K562 (cell line): Measurements from ENCODE around the genes TMEM106C, CCNT1, TEX49 and RHEBL1.

GRCh38 chr12:47963225-47964108, at the start of gene TMEM106C:
TSS of gene TMEM106C (plus strand) at chr12:47963596.
- RAMPAGE, long total RNA, result start-site peak on the plus strand at chr12:47963594-47963627, 107 and 176 reads in 2 replicates
- RRBS, result 0% methylated on average over 3 of the region's 68 CpGs
PRO-cap:
- standard, result bidirectional peak, plus-strand start at chr12:47963607, minus-strand start at chr12:47963418
- CoPRO, capped RNA only, 2 experiments, result peak in 2 of 2 experiments; most common plus-strand start chr12:47963601 (in 1); most common minus-strand start chr12:47963357 (in 1)
- CoPRO, capped and uncapped RNA, 2 experiments, result peak in 2 of 2 experiments; most common plus-strand start chr12:47963596 (in 1); most common minus-strand start chr12:47963421 (in 1)
- CoPRO, uncapped RNA only, 2 experiments, result no peak in any of the 2 experiments
CAGE:
- cytosol, long polyA plus RNA, result start-site peak on the plus strand at chr12:47963584-47963629, 744 and 495 reads in 2 replicates
- long polyA plus RNA, result start-site peak on the plus strand at chr12:47963601-47963641, 330 and 709 reads in 2 replicates
- nucleolus, long total RNA, result no peak
- nucleus, long polyA plus RNA, result start-site peak on the plus strand at chr12:47963601-47963637, 563 and 160 reads in 2 replicates

GRCh38 chr12:48237200-48237674, 34.1 kb upstream of the OR10AD1 start:
- RAMPAGE, long total RNA, result no peak
- RRBS, result no CpG with 5 or more reads among the region's 3 CpGs
PRO-cap:
- standard, result no peak
- CoPRO, capped RNA only, 2 experiments, result no peak in any of the 2 experiments
- CoPRO, capped and uncapped RNA, 2 experiments, result no peak in any of the 2 experiments
- CoPRO, uncapped RNA only, 2 experiments, result no peak in any of the 2 experiments
CAGE:
- cytosol, long polyA plus RNA, result no peak
- long polyA plus RNA, result no peak
- nucleolus, long total RNA, result no peak
- nucleus, long polyA plus RNA, result no peak

GRCh38 chr12:48651542-48651992, 30.5 kb downstream of the KANSL2 start:
- RAMPAGE, long total RNA, result no peak
- RRBS, result no CpG with 5 or more reads among the region's 2 CpGs
PRO-cap:
- standard, result unidirectional peak, minus-strand start at chr12:48651723
- CoPRO, capped RNA only, 2 experiments, result no peak in any of the 2 experiments
- CoPRO, capped and uncapped RNA, 2 experiments, result no peak in any of the 2 experiments
- CoPRO, uncapped RNA only, 2 experiments, result peak in 1 of 2 experiments; most common minus-strand start chr12:48651645 (in 1)
CAGE:
- cytosol, long polyA plus RNA, result no peak
- long polyA plus RNA, result no peak
- nucleolus, long total RNA, result no peak
- nucleus, long polyA plus RNA, result no peak

DNA sequence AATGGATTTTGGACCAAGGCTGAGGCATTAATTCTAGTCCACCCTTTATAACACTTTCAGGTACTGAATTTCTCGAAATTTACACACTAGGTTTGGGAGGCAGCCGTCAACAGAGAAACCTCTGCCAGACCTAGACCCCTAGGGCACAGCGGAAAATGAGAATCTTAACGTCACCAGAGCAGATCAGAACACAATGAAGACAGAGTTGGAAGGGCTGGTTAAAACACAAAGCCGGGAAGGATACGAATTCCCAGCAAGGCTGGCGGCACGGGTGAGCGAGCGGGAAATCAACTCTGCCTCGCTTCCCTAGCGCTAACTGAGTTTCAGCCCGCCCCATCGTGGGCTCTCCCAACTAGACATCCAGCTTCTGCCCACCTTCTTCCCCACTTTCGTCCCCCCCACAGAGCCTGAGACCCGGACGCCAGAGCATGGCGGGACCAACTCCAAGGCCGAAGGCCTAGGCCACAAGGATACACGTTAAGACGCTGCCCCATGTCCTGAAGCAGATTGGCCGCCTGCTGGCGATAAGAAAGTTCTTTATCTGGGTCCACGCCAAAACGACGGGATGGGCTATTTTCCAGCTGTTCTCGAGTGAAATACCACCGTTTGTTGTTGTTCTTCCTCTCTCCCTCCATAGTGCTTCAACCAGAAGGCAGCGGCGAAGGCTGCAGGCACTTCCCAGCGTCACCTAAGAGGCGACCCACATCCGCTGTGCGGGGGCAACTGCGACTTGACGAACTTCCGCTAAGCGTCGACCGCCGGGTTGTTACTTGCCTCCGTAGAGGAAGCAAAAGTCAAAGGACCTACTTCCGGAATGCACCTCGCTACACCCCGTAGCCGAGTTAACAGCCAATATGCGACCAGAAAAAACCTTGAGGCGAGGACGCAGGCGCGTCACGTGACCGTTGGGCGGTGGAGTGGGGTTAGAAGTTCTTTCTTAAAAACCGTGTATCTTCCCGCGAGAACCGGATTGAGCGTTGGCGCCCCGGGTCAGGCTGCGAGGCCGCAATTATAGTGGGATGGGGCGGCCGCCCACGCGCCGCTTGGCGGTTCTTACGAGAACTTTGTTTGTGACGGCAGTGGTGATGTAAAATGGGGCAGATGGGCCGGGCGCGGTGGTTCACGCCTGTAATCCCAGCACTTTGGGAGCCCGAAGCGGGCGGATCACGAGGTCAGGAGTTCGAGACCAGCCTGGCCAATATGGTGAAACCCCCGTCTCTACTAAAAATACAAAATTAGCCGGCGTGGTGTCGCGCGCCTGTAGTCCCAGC, at the start of gene CCNT1:
TSS of gene CCNT1 (minus strand) at position 667 of the 1,271 bp plus-strand sequence.
- RAMPAGE, long total RNA, result start-site peak on the minus strand centred at position 685 of the sequence, 85 bp wide, 175 and 61 reads in 2 replicates
- RRBS, result no CpG with 5 or more reads among the region's 86 CpGs
PRO-cap:
- standard, result bidirectional peak, plus-strand start at position 968 of the sequence, minus-strand start at position 697 of the sequence
- CoPRO, capped RNA only, 2 experiments, result peak in 2 of 2 experiments; most common plus-strand start position 1,012 of the sequence (in 2); most common minus-strand start position 667 of the sequence (in 2)
- CoPRO, capped and uncapped RNA, 2 experiments, result peak in 2 of 2 experiments; most common plus-strand start position 968 of the sequence (in 1); most common minus-strand start position 667 of the sequence (in 2)
- CoPRO, uncapped RNA only, 2 experiments, result peak in 2 of 2 experiments; most common plus-strand start position 1,047 of the sequence (in 2); most common minus-strand start position 526 of the sequence (in 1)
CAGE:
- cytosol, long polyA plus RNA, result start-site peak on the minus strand centred at position 681 of the sequence, 70 bp wide, 498 and 397 reads in 2 replicates
- long polyA plus RNA, result start-site peak on the minus strand centred at position 704 of the sequence, 123 bp wide, 653 and 443 reads in 2 replicates
- nucleolus, long total RNA, result no peak
- nucleus, long polyA plus RNA, result start-site peak on the minus strand centred at position 680 of the sequence, 67 bp wide, 423 and 887 reads in 2 replicates

DNA sequence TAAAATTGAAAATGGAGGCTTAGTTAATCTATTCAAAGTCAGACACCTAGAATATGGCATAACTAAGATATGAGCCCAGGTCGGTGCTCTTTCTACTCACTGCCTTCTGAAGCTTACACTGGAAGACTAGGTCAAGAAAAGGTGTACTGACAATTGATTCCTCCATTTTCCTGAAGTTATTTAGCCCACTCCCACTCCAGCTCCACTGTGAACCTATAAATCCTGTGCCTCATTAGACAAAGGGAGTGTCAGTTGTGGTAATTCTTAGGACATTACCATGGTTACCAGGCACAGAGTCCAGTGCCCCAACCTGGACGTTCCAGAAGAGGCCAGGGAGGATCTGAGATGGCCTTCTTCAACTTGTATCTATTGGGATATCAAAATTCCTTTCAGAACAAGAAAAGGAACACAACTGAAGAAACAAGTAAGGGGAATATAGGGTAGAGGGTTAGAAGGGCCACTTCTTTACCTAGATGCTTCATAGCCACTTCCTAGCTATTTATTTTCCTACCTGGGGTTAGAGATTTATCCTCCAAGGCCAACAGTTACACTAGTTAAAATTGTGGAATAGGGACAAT, at the start of gene TEX49:
TSS of gene TEX49 (plus strand) at position 300 of the 578 bp plus-strand sequence.
- RAMPAGE, long total RNA, result no peak
- RRBS, result no CpG with 5 or more reads among the region's 2 CpGs
PRO-cap:
- standard, result no peak
- CoPRO, capped RNA only, 2 experiments, result no peak in any of the 2 experiments
- CoPRO, capped and uncapped RNA, 2 experiments, result no peak in any of the 2 experiments
- CoPRO, uncapped RNA only, 2 experiments, result no peak in any of the 2 experiments
CAGE:
- cytosol, long polyA plus RNA, result no peak
- long polyA plus RNA, result no peak
- nucleolus, long total RNA, result no peak
- nucleus, long polyA plus RNA, result no peak

GRCh38 chr12:48777330-48777926, 11.5 kb downstream of the ADCY6 start:
- RAMPAGE, long total RNA, result no peak
- RRBS, result no CpG with 5 or more reads among the region's 9 CpGs
PRO-cap:
- standard, result no peak
- CoPRO, capped RNA only, 2 experiments, result no peak in any of the 2 experiments
- CoPRO, capped and uncapped RNA, 2 experiments, result no peak in any of the 2 experiments
- CoPRO, uncapped RNA only, 2 experiments, result no peak in any of the 2 experiments
CAGE:
- cytosol, long polyA plus RNA, result no peak
- long polyA plus RNA, result no peak
- nucleolus, long total RNA, result no peak
- nucleus, long polyA plus RNA, result no peak

- RAMPAGE, long total RNA, result no peak
- RRBS, result no CpG with 5 or more reads among the region's 10 CpGs
PRO-cap:
- standard, result no peak
- CoPRO, capped RNA only, 2 experiments, result no peak in any of the 2 experiments
- CoPRO, capped and uncapped RNA, 2 experiments, result no peak in any of the 2 experiments
- CoPRO, uncapped RNA only, 2 experiments, result no peak in any of the 2 experiments
CAGE:
- cytosol, long polyA plus RNA, result no peak
- long polyA plus RNA, result no peak
- nucleolus, long total RNA, result no peak
- nucleus, long polyA plus RNA, result no peak
Measured at GRCh38 chr12:48786479-48787653, 2.0 kb downstream of the ADCY6 start.

- RAMPAGE, long total RNA, result no peak
- RRBS, result no CpG with 5 or more reads among the region's 10 CpGs
PRO-cap:
- standard, result no peak
- CoPRO, capped RNA only, 2 experiments, result no peak in any of the 2 experiments
- CoPRO, capped and uncapped RNA, 2 experiments, result no peak in any of the 2 experiments
- CoPRO, uncapped RNA only, 2 experiments, result no peak in any of the 2 experiments
CAGE:
- cytosol, long polyA plus RNA, result no peak
- long polyA plus RNA, result no peak
- nucleolus, long total RNA, result no peak
- nucleus, long polyA plus RNA, result no peak
Measured at GRCh38 chr12:48850865-48851309, 1.1 kb downstream of the DDX23 start.

DNA sequence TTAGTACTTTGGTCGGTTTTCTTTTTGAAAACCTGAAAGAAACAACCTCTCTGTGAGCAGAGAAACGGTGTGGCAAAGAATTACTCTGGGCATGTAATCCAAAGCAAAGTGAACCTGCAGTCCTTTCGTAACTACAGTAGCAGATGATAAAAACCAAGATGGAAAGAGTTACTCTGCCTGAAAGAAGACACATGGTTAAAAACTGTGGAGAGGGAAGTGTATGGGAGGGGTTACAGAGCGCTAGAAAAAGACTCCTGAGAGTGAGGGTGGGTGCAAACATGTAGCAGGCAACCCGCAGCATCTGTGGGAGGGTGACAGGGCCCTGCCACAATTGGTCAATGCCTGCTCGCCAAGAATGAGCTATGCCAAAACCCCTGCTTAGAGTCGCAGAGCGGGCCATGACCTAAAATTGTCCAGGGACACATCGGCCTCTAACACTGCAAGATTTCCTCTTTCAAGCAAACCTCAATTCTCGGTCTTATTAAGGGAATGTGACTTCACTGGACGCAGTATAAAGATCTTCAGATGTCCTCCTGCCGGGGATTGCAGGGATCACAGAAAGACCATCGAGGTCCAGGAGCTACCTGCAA, 731 bp downstream of the PRKAG1 start:
- RAMPAGE, long total RNA, result no peak
- RRBS, result 3% methylated on average over 2 of the region's 13 CpGs
PRO-cap:
- standard, result unidirectional peak, plus-strand start at position 381 of the sequence; unidirectional peak, plus-strand start at position 524 of the sequence
- CoPRO, capped RNA only, 2 experiments, result peak in 2 of 2 experiments; most common plus-strand start position 368 of the sequence (in 2); most common minus-strand start position 134 of the sequence (in 1)
- CoPRO, capped and uncapped RNA, 2 experiments, result no peak in any of the 2 experiments
- CoPRO, uncapped RNA only, 2 experiments, result no peak in any of the 2 experiments
CAGE:
- cytosol, long polyA plus RNA, result no peak
- long polyA plus RNA, result no peak
- nucleolus, long total RNA, result no peak
- nucleus, long polyA plus RNA, result no peak

DNA sequence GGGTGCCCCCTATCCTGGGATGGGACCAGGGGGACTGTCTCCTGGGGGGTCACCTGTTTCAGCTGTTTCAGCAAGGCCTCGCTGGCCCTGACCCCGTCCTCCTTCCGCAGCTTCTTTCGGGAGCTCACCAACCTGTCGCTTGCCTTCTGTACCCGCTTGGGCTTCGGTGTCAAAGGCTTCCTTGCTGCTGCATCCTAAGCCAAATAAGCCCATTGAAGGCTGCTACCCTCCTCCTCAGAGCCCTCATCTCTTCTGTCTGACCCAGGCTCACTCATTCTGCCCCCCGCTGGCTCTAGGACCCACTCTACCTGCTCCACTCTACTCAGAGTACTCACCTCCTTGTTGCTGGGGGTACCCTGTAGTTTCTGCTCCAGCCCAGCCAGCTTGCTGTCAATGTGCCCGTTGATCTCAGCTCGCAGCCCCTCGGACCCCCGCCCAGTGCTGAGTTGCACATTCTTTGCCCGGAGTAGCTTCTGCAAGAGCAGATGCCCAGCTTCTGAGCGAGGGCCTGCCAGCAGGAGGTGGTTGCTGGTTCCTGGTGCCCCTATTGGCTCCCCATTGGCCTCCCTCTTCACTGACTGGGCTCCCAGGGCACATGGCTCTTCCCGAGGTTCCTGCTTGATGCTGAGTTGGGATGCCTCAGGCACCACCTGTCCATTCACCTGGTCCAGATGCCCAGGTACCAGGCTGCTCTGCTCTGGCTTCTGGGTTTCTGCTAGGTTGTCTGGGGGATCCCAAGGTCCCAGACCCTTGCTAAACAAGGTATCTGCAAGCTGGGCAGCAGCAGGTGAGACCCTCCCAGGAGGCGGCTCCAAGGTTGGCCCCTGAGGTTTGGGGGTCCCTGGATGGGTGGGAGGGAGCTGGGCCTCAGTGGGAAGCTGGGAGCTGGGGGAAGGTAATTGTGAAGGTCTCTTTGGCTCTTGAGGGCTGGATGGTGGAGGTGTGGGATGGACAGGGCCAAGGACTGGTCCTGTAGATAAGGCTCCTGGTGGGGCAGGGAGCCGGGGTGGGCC, 12.6 kb upstream of the PRKAG1 start:
- RAMPAGE, long total RNA, result no peak
- RRBS, result no CpG with 5 or more reads among the region's 17 CpGs
PRO-cap:
- standard, result no peak
- CoPRO, capped RNA only, 2 experiments, result no peak in any of the 2 experiments
- CoPRO, capped and uncapped RNA, 2 experiments, result no peak in any of the 2 experiments
- CoPRO, uncapped RNA only, 2 experiments, result no peak in any of the 2 experiments
CAGE:
- cytosol, long polyA plus RNA, result no peak
- long polyA plus RNA, result no peak
- nucleolus, long total RNA, result no peak
- nucleus, long polyA plus RNA, result no peak

DNA sequence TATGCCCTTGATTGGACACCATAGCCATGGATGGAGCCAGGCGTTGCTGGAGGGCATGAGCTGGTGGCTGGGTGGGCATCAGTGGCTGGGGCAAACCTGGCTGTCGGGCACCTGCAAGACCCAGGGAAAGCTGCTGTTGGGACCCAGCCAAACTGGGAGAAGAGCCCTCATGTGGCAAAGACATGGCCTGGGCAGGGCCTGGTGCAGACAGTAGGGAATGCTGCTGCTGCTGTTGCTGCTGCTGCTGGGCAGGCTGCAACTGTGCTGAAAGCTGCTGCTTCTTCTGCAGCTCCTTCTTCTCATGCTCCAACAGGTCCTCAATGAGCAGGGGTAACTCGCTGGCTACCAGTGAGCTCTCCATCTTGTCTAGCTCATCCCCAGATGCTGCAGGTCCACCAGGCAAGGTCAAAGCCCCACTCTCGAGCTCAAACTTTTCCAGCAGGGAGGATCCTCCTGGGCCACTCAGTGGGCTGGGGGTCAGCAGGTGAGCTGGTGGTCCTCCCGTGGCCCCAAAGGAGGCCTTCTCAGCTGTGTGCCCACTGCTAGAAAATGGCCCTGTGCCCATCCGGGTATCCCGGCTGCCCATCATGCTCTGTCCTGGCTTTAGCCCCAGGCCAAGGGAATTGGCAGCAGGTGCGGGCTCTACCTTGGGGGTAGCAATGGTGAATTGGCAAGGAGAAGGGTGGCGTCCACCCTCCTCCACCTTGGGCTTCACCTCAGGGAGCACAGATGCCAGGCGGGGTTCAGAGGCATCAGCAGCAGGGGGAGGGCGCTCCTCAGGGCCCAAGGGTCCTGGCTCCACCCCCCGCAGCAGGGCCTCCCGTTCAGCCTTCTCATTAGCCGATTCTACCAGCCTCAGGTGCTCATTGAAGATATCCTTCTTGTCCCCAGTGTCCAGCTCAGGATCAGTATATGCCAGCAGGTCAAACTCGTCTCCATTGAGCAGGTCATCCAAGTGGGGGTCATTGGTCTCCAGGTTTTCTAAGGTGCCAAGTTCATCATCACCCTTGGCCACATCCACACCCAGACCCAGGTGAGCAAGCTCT, 19.0 kb upstream of the PRKAG1 start:
- RAMPAGE, long total RNA, result no peak
- RRBS, result no CpG with 5 or more reads among the region's 15 CpGs
PRO-cap:
- standard, result no peak
- CoPRO, capped RNA only, 2 experiments, result no peak in any of the 2 experiments
- CoPRO, capped and uncapped RNA, 2 experiments, result no peak in any of the 2 experiments
- CoPRO, uncapped RNA only, 2 experiments, result peak in 1 of 2 experiments; most common minus-strand start position 364 of the sequence (in 1)
CAGE:
- cytosol, long polyA plus RNA, result no peak
- long polyA plus RNA, result no peak
- nucleolus, long total RNA, result no peak
- nucleus, long polyA plus RNA, result no peak

- RAMPAGE, long total RNA, result no peak
- RRBS, result 7% methylated on average over 8 of the region's 66 CpGs
PRO-cap:
- standard, result bidirectional peak, plus-strand start at chr12:49069691, minus-strand start at chr12:49069686; bidirectional peak, plus-strand start at chr12:49070174, minus-strand start at chr12:49069976
- CoPRO, capped RNA only, 2 experiments, result peak in 2 of 2 experiments; most common plus-strand start chr12:49070144 (in 2); most common minus-strand start chr12:49070006 (in 2)
- CoPRO, capped and uncapped RNA, 2 experiments, result peak in 1 of 2 experiments; most common plus-strand start chr12:49070144 (in 1); most common minus-strand start chr12:49069913 (in 1)
- CoPRO, uncapped RNA only, 2 experiments, result peak in 2 of 2 experiments; most common plus-strand start chr12:49070181 (in 1); most common minus-strand start chr12:49069873 (in 1)
CAGE:
- cytosol, long polyA plus RNA, result no peak
- long polyA plus RNA, result no peak
- nucleolus, long total RNA, result no peak
- nucleus, long polyA plus RNA, result start-site peak on the minus strand at chr12:49069626-49069692, 63 and 27 reads in 2 replicates; start-site peak on the minus strand at chr12:49069919-49069987, 171 and 196 reads in 2 replicates
Measured at GRCh38 chr12:49069425-49070559, at the start of gene RHEBL1. TSS of gene RHEBL1 (minus strand) at chr12:49069979.

DNA sequence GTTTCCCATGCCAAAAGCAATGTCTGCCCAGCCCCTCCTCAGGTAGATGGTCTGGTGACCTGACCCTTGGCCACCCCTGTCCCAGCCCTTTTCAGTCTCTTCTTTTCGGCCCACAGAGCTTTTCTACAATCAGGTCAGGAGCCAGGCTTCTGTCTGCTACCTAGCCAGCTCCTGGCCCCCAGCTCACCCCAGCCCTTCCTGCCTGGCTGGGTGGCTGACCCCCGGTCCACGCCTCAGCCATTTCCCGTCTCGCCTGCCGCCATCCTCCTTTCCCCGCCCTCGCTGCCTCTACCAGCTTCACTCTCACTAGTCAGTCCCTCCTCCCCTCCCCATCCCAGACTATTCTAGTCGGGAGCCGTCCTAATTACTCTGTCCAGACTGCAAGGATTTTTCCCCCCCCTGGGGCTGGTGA, 918 bp downstream of the DHH start:
- RAMPAGE, long total RNA, result no peak
- RRBS, result no CpG with 5 or more reads among the region's 10 CpGs
PRO-cap:
- standard, result unidirectional peak, minus-strand start at position 271 of the sequence
- CoPRO, capped RNA only, 2 experiments, result no peak in any of the 2 experiments
- CoPRO, capped and uncapped RNA, 2 experiments, result no peak in any of the 2 experiments
- CoPRO, uncapped RNA only, 2 experiments, result no peak in any of the 2 experiments
CAGE:
- cytosol, long polyA plus RNA, result no peak
- long polyA plus RNA, result no peak
- nucleolus, long total RNA, result no peak
- nucleus, long polyA plus RNA, result no peak

DNA sequence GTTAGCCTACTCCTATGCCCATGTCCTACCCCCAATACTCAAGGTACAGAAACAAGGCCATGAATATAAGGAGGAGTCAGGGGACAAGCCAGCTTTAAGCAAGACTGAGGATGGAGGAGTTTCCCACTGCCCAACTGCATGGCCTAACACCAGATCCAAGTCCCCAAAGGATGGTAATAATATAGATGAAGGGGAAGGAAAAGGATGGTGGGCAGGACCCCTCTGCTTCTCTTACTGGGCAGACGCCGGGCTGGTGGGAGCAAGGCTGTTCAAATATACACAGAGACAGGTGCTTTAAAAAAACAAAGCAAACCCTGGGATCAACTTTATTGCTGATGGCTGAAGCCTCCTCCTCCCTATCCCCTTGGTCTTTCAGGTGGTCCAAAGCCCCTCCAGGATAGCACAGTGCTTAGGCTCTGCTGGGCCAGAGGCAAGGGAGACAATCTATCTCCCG, 2.3 kb upstream of the DHH start:
- RAMPAGE, long total RNA, result no peak
- RRBS, result no CpG with 5 or more reads among the region's 3 CpGs
PRO-cap:
- standard, result no peak
- CoPRO, capped RNA only, 2 experiments, result no peak in any of the 2 experiments
- CoPRO, capped and uncapped RNA, 2 experiments, result no peak in any of the 2 experiments
- CoPRO, uncapped RNA only, 2 experiments, result no peak in any of the 2 experiments
CAGE:
- cytosol, long polyA plus RNA, result no peak
- long polyA plus RNA, result no peak
- nucleolus, long total RNA, result no peak
- nucleus, long polyA plus RNA, result no peak

DNA sequence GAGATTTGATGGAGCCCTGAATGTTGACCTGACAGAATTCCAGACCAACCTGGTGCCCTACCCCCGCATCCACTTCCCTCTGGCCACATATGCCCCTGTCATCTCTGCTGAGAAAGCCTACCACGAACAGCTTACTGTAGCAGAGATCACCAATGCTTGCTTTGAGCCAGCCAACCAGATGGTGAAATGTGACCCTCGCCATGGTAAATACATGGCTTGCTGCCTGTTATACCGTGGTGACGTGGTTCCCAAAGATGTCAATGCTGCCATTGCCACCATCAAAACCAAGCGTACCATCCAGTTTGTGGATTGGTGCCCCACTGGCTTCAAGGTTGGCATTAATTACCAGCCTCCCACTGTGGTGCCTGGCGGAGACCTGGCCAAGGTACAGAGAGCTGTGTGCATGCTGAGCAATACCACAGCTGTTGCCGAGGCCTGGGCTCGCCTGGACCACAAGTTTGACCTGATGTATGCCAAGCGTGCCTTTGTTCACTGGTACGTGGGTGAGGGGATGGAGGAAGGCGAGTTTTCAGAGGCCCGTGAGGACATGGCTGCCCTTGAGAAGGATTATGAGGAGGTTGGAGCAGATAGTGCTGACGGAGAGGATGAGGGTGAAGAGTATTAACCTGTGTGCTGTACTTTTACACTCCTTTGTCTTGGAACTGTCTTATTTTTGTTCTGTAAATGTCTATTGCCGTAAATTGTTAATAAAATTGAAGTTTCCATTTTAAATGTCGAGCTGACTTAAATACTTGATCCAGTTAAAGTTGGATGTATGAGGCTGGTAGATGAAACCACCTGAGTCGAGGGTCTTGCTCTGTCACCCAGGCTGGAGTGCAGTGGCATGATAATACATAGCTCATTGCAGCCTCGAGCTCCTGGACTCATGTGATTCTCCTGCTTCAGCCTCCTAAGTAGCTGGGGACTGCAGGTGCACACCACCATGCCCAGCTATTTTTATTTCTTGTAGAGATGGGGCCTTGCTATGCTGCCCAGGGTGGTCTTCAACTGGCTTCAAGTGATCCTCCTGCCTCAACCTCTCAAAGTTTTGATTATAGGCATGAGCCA, 8.1 kb downstream of the TUBA1C start:
- RAMPAGE, long total RNA, result no peak
- RRBS, result no CpG with 5 or more reads among the region's 18 CpGs
PRO-cap:
- standard, result no peak
- CoPRO, capped RNA only, 2 experiments, result no peak in any of the 2 experiments
- CoPRO, capped and uncapped RNA, 2 experiments, result peak in 2 of 2 experiments; most common plus-strand start position 126 of the sequence (in 1)
- CoPRO, uncapped RNA only, 2 experiments, result peak in 2 of 2 experiments; most common plus-strand start position 287 of the sequence (in 2)
CAGE:
- cytosol, long polyA plus RNA, result no peak
- long polyA plus RNA, result no peak
- nucleolus, long total RNA, result no peak
- nucleus, long polyA plus RNA, result no peak

DNA sequence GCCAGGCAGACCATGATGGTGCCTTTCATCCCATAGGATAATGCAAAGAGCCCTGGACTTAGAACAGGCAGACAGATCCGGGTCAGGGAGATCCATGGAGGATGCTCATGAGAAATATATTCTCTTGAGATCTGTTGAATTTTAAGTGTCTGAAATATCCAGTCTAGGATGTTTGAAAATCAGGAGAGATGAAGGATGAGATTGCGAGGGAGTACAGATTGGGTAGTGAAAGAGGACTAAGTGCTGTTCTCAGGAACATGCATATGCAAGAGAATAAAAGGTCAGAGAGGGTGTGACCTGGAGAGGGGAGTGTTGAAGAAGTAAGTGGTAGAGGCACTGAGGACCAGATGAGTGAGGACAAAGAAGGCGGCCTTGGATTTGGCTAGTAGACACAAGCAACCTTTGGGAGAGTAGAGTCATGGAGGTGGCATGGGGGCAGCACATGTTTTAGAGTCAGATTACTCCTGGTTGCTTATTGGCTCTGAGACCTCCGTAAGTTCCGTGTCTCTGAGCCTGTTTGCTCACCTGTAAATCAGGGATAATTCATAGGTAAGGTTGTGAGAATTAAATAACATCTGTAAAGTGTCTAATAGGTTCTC, 16.9 kb downstream of the PRPF40B start:
- RAMPAGE, long total RNA, result no peak
- RRBS, result no CpG with 5 or more reads among the region's 5 CpGs
PRO-cap:
- standard, result no peak
- CoPRO, capped RNA only, 2 experiments, result no peak in any of the 2 experiments
- CoPRO, capped and uncapped RNA, 2 experiments, result no peak in any of the 2 experiments
- CoPRO, uncapped RNA only, 2 experiments, result peak in 1 of 2 experiments; most common minus-strand start position 275 of the sequence (in 1)
CAGE:
- cytosol, long polyA plus RNA, result no peak
- long polyA plus RNA, result no peak
- nucleolus, long total RNA, result no peak
- nucleus, long polyA plus RNA, result no peak